ENCODE results near the gene CACNG4.

- PRO-cap, result no peak
Observed at GRCh38 chr17:65036920-65037951, 19.3 kb downstream of the GNA13 start.

GRCh38 chr17:65038888-65040045 is 17.3 kb downstream of the GNA13 start:
- PRO-cap, result no peak

GRCh38 chr17:65040374-65041196 is 16.0 kb downstream of the GNA13 start:
- PRO-cap, result no peak

GRCh38 chr17:65042943-65043446 is 13.5 kb downstream of the GNA13 start:
- PRO-cap, result no peak

- PRO-cap, result no peak
Observed at GRCh38 chr17:65066080-65066283, 9.4 kb upstream of the GNA13 start.

GRCh38 chr17:65360958-65361350 is 200.5 kb downstream of the AXIN2 start:
- PRO-cap, result no peak

- PRO-cap, result no peak
Observed at GRCh38 chr17:65453344-65453783, 108.1 kb downstream of the AXIN2 start.

DNA sequence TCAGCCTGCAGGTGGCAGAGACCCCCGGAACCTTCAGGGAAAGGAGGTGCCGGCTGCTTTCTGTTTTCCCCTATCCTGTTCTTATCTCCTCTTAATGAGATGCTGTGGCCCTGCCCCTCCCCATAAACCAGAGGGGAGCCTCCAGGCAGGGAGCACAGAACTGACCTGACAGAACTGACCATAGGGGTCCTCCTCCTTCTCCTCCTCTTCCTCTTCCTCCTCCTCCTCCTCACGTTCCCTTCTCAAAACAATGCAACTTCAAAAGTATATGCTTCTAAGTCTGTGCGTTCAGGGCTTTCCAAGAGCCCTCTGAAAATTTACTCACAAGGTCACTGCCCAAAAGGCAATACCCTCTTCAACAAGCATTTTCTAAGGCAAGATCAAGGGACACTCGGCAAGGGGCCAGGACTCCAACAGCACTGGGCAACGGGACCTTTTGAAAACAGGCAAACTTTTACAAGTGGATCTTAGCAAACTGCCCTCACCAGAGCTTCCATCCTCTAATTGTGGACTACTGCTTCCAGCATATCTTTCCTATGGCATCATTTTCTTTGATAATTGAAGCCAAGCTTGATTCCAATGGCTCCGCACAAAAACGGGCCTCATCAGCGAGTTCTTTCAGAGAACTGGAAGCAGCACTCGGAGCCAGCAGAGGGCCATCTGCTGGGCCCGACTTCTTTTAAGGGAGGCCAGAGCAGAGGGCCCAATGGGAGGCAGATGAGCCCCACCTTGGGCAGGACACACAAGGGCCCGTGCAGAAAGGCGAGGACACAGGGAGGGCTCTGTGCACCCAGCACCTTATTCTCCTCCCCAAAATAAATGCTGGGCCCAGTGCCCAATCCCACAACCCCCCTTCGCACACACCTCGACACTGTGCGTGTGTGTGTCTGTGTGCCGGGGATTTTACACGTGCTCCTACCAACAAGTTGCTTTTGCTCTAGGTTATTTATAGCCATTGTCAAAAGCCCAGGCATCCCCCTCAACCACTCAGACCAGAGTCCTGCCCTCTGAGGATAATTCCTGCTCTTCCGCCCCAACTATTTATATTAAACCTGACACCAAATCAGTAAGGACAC is 7.1 kb downstream of the AXIN2 start:
- PRO-cap, result no peak

GRCh38 chr17:66190933-66191352 is 990 bp downstream of the CEP112 start:
- PRO-cap, result no peak

DNA sequence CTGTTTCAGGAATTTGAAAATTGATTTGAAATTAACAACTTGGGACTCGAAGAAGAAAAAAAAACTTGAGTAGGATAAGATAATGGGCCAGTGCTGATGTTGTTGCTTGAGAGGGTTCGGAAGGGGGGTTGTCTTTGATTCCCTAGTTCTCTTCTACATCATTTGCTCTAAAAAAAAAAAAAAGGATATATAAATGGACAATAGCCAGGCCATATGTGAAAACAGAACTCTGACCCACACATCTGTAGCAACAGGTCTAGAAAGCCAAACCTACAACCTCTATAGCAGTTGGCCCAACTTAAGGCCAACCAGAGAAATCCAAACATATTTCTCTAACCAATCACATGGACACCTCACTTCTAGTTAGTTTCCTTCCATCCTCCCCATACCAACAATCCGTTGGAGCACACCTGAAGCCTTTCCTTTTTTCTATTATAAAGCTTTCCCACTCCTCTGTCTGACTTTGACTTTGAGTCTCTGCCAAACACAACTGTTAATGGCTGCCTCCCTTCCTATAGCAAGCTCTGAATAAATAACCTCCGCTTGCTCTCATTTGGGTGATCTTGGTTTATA is 928 bp upstream of the APOH start:
- PRO-cap, result no peak

DNA sequence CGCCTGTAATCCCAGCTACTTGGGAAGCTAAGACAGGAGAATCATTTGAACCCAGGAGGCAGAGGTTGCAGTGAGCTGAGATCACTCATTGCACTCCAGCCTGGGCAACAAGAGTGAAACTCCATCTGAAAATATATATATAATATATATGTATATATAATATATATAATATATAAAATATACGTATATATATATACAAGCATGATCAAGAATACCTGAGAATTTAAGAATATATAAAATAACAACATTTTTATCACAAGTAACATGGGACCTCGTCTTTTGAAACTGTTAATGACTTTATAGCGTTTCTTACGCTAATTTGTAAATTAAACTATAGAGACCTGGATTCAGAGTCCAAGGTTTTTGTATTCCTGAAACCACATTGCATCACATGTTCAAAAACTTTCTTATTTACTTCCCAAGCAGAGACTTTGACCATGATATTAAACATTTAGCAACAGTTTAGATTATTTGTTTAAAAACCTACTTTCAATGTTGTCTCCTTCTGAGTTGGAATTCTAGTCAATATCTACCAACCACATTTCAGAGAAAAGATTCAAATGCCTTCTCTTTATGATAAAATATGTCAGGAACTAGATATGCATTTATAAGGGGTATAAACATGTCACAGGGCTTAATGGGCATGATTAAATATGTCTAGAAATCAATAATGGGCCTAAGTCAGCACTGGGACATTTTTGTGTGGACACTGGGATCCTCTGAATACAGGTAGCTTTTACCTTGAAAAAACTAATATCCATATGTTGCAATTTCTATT is 6.1 kb upstream of the APOH start:
- PRO-cap, result no peak

GRCh38 chr17:66432973-66433616 is 130.7 kb downstream of the PRKCA start:
- PRO-cap, result no peak

DNA sequence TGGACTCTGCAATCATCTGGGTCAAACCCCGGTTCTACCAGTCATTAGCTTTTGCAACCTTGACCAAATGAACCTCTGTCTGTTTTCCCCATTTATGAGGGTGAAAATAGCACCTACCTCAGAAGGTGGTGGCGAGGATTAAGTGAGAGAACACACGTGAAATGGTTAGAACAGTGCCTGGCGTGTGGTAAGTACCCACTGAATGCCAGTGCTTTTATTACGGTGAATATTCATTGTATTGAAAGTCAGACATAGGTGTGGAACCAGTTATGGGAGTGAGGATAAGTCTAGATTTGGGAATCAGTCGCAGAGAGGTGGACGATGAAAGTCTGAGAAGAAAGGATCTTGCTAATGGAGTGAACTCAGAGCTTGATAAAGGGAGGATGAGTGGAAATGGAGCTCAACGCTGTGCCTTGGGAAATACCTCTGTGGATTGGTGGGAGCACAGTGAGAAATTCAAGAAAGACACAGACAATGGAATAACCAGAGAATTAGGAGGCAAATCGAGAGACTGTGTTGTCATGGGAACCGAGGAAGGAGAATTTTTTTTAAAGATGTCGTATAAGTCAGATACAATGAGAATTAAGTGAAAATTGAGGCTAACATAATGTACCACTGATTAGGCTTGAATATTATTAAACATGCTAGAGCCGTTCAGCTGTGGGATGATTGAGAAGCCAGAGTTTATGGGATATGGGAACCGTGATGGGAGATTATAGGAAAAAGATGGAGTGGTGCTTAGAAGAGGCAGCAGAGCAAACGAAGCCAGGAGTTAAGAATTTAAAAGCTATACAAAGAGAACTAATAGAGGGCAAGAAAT is 134.1 kb downstream of the PRKCA start:
- PRO-cap, result no peak

- PRO-cap, result no peak
Observed at GRCh38 chr17:66580121-66580875, 254.6 kb upstream of the CACNG5 start.

DNA sequence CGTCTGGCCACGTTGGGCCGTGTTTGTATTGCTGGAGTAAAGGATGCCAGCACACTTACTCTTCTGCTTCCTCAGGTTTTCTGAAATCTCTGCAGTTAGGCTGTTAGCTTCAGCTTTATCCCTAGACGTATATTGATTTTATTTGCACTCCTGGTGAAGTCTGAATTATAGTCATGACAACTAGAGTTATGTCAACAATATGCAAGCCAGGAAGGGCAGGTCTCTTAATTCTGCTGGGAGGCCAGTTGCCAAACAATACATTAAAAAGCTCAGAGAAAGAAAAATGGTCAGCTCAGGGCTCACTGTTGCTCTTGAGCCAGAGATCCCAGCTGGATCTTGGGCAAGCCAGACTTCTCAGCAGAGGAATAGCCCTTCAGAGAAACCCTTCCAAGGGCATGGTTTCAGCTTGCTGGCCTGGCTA is 110.2 kb upstream of the CACNG5 start:
- PRO-cap, result no peak

DNA sequence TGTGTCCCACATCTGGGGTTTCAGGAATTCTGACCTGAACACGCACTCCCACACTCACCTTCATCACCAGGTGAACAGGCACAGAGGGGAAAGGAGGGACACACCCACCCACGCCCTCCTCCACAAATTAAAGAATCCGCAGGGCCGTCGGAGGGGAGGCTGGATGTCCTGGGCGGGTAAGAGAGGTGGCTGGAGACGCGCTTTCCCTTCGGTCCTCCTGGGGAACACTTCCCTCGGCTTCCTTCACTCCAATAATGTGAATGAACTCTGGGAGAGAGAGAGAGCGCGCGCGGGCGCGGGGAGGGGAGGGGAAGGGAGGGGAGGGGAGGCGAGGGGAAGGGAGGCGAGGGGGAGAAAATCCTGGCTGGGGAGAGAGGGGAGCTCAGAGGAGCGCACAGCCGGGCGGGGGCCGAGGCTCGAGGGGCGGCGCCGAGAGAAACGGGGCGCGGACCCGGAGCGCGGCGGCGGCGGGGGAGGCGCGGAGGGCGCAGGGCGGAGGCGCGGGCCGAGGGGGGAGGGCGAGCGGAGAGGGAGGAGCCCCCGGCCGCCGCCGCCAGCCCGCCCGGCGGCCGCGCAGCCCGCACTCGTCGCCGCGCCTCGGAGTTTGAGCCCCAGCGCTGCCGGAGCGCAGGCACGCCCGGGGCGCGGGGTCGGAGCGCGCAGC is at the start of gene CACNG4:
Gene CACNG4 (plus strand): TSS at position 583 of the 664 bp plus-strand sequence.
- PRO-cap, result bidirectional peak, plus-strand start at position 385 of the sequence, minus-strand start at position 253 of the sequence; bidirectional peak, plus-strand start at position 583 of the sequence, minus-strand start at position 606 of the sequence

DNA sequence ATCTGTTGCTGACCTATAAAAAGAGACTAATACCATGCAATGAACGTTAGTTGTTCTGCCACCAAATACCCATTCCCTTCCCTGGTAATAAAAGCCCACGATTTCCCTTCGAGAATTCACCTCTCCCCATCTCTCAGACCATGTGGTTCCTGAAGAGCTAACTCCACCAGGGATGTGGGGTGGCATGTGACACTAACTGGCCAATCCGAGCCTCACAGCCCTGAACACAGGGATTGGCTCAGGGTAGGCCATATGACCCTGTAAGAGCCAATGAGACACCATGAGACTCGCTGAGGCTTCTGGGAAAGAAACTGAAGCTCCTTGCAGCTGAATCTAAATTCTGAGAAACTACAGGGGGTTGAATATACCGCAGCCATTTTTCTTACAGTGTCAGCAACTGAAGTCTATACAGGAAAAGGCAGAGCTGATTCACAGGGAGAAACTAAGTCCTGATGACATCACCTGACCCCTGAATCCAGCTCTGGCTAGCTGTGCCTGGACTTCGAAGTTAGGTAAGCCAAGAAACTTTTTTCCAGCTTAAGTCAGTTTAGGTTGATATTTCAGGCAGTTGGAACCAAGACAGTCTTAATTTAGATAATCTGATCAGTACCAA is 21.0 kb downstream of the HELZ start:
- PRO-cap, result no peak

DNA sequence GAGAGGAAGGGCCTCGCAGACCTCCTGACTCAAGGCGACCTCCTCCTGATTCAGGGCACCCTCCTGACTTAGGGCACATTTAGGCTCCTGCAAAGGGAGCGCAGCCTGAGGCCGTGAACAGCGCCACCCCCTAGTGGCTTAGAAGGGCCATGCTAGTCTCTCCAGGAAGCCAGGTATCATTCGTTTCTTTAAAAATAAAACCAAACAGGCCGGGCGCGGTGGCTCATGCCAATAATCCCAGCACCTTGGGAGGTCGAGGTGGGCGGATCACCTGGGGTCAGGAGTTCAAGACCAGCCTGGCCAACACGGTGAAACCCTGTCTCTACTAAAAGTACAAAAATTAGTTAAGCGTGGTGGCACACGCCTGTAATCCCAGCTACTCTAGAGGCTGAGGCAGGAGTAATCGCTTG is 48.8 kb upstream of the HELZ start:
- PRO-cap, result no peak

DNA sequence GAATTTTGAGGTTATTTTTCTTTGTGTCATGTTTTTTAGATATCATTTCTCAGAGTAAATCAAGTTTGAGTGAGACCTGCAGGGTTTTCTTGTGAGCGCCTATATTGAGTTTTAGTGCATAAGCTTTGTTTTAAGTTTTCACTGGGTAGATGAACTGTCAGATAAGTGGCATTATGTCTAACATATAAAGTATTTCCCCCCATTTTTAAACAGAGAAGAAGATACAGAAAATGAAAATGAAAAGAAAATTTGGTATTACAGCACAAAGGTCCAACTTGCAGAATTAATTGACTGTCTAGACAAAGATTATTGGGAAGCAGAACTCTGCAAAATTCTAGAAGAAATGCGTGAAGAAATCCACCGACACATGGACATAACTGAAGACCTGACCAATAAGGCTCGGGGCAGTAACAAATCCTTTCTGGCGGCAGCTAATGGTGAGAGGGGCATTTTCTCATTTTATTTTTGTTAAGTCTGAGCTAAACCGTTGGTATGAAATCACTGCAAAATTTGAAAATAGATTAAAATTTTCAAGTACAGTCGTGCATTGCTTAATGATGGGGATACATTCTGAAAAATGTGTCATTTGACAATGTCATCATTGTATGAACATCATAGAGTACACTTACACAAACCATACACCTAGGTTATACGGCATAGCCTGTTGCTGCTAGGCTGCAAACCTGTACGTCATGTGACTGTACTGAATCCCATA is 41.1 kb downstream of the BPTF start:
- PRO-cap, result no peak

DNA sequence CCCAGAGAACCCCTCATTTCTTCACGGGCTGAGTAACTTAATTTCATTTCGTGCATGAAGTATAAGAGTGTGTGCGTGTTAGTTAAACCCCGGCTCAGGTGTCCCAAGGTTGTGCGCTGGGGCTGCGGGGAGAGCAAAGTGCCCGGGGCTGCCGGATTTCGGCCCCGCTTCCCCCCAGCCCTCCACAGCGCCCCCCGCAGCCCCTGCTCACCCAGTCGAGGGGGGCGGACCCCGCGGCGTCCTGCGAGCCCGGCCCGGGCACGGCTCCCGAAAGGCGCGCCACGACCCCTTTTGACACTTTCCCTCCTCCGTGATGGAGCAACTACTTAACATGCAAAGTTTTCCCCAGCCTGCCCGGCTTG is 756 bp downstream of the C17orf58 start:
- PRO-cap, result no peak

Data from type B pancreatic cell (in vitro differentiated cells).